Gallbladder (tissue), 1 donor: ENCODE measurements around the genes UQCC3, STX5 and WDR74.

DNA sequence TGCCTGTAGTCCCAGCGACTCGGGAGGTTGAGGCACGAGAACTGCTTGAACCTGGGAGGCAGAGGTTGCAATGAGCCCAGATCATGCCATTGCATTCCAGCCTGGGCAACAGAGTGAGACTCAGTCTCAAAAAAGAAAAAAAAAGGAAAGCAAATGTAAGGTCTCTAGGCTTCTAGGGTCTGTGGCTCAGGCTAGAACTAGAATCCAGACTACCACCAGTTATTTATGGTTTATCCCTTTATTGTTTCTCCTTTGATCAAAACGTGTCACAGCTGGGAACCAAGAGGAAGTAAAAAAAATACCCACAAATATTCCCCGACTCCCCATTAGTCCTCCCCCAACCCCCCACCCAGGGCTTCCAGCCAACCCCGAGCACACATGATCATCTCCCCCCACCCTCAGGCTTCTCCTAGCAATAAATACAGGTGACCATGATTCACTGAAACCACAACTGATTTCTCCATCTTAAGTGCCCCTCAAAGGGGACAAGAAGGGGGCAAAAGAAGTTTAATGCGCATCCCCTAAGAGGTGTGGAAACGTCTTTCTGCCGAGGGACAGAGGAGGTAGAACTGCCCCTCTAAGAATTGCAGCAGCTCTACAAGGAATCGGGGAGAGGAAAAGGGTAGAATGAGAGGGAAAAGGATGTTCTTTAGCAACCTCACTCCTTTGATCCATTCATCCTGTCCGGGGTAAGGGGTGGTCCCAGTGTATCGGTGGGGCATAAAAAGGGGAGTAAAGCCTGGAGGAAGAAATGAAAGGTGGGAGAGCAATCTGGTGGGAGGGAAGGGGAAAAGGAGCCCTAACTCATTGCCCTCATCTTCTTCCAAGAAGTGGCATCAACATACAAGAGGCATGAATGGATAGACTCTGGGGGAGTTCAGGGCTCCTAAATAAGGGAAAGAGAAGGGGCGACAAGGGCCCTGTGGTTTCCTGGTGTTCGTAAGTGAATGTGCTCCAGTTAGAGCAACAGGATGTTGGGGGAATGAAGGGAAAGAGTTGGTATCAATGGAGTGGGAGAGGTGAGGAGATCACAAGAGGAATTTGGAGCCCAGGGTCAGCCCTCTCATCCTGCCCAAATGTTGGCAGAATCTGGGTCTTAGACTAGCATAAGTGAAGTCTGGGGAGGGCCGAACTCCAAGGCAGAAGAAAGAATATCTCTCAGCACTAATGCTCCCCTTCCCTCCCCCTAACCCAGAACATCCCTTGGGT is 3.2 kb upstream of the B3GAT3 start:
- PRO-cap: no peak

DNA sequence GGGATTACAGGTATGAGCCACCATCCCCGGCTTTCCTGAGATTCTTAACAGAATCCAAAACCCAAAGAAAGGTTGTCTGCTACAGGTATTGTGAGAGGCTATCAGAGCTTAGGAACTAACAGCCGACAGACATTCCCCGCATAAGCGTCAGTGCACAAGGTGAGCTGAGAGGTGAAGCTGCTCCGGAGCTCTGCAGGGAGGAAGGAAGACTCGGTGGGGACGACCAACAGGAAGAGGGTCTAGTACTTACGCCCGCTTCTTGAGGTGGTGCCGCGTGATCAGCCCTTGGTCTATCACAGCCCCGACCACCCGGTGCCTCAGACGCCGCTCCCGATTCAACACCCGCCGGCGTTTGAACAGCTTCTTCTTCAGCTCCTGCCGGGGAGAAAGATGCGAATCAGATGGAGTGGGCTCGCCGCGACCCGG is 398 bp downstream of the C11orf98 start:
- PRO-cap: bidirectional peak, plus-strand start at position 147 of the sequence, minus-strand start at position 152 of the sequence

GRCh38 chr11:62671508-62672227 is at the start of gene UQCC3:
TSS of gene UQCC3 (plus strand) at chr11:62671673.
- PRO-cap: bidirectional peak, plus-strand start at chr11:62671673, minus-strand start at chr11:62671600; bidirectional peak, plus-strand start at chr11:62671881, minus-strand start at chr11:62671756

DNA sequence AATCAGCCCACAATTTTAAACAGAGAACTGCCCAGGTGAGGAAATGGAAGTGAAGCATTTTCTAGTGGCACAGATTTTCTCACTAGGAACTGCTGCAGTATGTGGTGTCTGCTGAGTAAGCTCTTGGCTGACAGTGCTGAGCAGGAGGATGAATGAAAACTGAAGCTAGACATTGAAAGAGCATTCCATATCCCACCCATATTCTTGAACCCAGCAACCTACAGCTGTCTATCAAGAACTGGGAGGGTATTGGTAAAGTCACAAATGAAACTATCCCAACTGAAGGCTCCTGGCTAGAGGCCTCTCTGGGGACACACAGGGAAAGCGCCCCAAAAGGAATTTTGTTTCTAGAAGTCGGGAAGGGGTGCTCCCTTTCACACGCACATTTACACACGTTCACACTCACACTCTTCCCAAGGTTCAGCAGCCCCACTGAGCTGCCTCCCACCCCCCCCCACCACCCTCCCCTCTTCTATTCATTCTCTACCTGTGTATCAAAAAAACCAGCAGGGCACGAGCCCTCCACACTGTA is 6.3 kb downstream of the GNG3 start:
- PRO-cap: no peak

- PRO-cap: no peak
Observed at GRCh38 chr11:62790385-62791069, 1.3 kb downstream of the TMEM223 start.

GRCh38 chr11:62804507-62805300 is 536 bp downstream of the NXF1 start:
- PRO-cap: no peak

GRCh38 chr11:62831939-62832604 is at the start of gene STX5:
TSS of gene STX5 (minus strand) at chr11:62832051.
- PRO-cap: bidirectional peak, plus-strand start at chr11:62832244, minus-strand start at chr11:62832051; unidirectional peak, plus-strand start at chr11:62832454

GRCh38 chr11:62839439-62839977 is at the start of gene WDR74:
TSS of gene WDR74 (minus strand) at chr11:62839590.
- PRO-cap: bidirectional peak, plus-strand start at chr11:62839790, minus-strand start at chr11:62839580

- PRO-cap: no peak
Observed at GRCh38 chr11:63246098-63246578, 2.7 kb upstream of the SLC22A25 start.

GRCh38 chr11:63306048-63306542 is 16.4 kb downstream of the SLC22A10 start:
- PRO-cap: no peak

DNA sequence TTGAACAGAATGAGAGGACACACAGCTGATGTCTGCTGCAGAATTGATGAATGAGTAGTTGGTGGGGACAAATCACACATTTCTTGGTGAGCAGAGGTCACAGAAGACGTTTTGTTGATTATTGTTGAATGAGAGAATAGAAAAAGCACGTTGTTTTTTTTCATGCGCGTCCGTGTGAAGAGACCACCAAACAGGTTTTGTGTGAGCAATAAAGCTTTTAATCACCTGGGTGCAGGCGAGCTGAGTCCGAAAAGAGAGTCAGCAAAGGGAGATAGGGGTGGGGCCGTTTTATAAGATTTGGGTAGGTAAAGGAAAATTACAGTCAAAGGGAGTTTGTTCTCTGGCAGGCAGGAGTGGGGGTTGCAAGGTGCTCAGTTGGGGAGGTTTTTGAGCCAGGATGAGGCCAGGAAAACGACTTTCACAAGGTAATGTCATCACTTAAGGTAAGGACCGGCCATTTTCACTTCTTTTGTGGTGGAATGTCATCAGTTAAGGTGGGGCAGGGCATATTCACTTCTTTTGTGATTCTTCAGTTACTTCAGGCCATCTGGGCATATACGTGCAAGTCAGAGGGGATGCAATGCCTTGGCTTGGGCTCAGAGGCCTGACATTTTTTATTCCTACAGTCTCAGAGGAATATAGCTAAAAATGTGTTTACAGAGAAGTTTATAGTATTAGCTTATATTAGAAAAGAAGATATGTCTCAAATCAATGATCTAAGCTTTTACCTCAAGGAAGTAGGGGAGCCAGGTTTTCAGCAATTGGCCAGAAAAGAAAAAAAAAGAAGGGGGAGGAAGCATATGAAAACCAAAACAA is 7.2 kb upstream of the PLAAT4 start:
- PRO-cap: no peak

GRCh38 chr11:63531082-63531820 is 5.4 kb upstream of the PLAAT4 start:
- PRO-cap: no peak

DNA sequence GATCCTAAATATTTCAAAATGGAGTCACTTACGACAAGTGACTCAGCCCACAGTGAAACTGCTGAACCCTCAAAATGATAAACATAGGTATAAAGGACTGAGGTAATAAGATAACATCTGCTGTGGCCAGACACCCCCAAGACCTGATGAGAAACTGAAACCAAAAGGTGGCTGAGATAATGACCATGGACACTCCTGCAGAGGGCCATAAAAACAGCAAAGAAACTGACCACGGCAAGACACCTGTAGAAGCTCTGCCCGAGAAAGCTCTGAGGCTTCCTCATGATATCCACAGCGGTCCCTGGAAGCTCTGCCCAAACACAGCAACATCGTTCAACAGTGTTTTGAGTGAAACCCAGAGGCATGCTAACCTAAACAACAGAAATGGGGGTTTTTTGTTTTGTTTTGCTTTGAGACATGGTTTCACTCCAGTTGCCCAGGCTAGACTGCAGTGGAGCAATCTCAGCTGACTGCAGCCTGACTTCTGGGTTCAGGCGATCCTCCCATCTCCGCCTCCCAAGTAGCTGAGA is 1.6 kb upstream of the PLAAT4 start:
- PRO-cap: no peak

- PRO-cap: no peak
Observed at GRCh38 chr11:63558416-63559105, 4.6 kb downstream of the PLAAT2 start.

DNA sequence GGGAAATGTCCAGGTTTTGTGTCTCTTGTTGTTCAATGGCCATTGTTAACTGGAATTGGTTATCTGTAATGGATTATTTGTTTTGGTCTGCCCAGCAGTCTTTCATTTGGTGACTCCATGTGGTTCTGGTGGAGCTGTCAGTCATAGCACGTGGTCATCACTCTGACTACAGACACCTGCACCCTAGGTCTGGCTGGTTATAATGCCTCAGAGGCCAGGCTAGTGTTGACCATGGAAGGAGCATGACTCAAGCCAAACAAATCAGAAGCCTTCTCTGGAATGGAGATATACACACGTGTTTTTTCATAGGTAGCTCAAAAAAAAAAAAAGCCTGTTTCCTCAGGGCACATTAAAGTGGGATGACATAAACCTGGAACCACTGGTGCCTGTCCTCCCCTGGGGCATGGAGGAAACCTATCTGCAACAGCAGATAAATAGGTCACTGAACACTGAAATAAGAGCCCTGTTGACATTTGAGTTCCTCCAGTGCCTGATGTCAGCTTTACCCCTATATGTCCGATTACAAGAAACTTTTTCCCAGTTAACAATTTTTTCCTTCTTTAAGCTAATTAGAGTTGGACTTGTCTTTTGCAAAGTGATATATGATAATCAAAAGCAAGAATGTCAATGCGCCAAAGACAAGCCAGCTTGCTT is 8.1 kb upstream of the PLAAT3 start:
- PRO-cap: no peak

- PRO-cap: no peak
Observed at GRCh38 chr11:63622904-63623197, 8.6 kb upstream of the PLAAT3 start.

DNA sequence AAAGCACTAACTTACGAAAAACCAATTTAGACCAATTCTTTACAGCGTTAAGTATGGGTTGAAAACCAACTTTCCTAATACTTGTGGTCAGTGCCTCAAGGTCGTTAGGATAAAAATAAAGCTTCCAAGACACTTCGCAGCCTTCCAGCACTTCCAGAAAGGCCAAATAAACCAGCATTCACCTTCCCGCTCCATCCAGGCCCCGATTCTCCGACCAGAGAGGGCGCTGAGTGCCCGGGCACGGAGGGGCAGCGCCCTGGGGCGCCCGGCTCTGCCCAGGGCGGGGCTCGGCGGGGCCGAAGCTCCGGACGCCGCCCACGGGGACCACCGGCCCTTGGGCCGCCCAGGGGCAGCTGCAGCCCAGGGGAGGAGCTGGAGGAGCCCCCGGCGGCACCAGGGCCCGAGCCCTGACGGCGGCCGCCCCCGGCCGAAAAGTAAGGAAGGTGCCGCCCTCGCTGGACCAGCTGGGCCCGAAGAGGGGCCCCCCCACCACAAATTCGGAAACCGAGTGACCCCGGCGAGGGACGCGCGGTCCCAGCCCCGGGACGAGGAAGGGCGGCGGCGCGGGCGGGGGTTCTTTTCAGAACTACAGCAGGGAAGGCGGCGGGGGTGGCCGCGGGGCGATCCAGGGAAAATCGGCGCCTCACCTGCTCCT is 406 bp downstream of the ATL3 start:
- PRO-cap: no peak

GRCh38 chr11:63695332-63695849 is 14.1 kb downstream of the RTN3 start:
- PRO-cap: no peak

DNA sequence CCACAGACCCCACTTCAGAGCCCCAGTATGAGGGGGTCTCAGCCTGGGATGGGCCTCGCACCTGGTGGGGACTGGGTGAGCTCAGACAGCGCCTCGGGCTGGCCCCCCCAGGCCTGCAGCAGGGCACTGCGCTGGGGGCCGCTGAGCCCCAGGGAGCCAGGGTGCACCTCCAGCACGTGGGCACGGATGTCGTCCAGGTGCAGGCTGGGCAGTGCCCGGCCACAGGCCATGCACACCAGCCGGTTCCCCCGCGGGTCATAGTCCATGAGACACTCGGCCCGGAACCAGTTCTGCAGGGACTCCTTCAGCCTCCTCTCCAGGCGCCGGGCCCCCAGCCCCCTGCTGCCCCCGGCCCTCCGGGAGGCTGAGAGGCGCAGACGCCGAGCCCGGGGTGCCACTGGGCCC is 3.8 kb downstream of the ZFTA start:
- PRO-cap: no peak

DNA sequence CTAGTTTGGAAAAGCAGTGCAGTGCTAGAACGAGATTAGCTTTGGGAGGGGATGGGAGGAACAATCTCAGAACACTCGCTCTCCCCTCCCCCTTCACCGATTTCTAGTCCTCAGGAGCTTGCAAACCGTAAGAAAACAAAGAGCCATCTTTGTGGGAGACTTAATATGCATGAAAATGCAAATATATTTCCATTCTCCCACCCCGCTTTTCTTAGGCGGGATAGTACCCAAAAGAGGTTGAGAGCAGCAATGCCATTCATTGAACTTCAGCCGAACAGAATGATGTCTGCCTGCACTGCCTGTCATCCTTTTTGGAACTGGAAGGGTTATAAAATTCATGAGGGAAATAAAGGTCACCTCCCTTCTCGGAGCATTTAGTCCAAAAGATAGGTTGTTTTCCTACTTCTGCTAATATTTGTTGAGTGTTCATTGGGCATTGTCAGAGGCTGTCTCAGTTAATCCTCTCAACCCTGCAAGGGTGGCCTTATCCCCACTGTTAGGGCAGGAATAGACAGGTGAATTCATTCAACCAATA is 1.2 kb downstream of the SPINDOC start:
- PRO-cap: no peak